OVCAR3 (cell line): ENCODE results near the gene RASSF9.

GRCh38 chr12:79685025-79685464 is 5.7 kb downstream of the PAWR start:
- RRBS, result no CpG with 5 or more reads among the region's 1 CpG

GRCh38 chr12:79818893-79819394 is 116.0 kb downstream of the PPP1R12A start:
- RRBS, result no CpG with 5 or more reads among the region's 4 CpGs

GRCh38 chr12:79897586-79898251 is 37.2 kb downstream of the PPP1R12A start:
- RRBS, result no CpG with 5 or more reads among the region's 7 CpGs

GRCh38 chr12:80445075-80445663 is 1.1 kb downstream of the PTPRQ start:
- RRBS, result no CpG with 5 or more reads among the region's 5 CpGs

GRCh38 chr12:80878353-80878750 is 59.4 kb downstream of the LIN7A start:
- RRBS, result no CpG with 5 or more reads among the region's 7 CpGs

- RRBS, result no CpG with 5 or more reads among the region's 9 CpGs
Measured at GRCh38 chr12:82351113-82352193, 6.7 kb downstream of the CCDC59 start.

DNA sequence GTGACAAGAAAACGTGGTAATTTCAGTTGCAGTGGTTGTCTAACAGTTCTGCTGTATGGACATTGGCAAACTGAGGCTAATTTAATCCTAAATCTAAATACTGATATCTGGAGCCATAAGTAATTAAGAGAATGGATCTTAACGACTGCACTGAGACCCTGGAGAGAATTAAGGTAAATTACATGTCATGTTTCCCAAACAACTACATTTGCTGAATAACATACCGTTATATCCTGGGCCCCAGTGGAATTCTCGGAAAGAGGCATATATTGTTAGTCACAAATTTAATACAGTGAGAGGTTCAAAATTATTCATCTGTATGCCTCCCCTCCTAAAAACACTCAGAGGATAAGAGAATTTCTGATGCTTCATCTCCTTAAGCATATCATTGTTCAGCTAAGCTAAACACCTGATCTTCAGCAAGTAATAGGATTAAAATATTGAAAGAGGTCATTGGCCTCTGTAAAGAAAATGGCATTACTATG is 970.4 kb downstream of the TMTC2 start:
- RRBS, result no CpG with 5 or more reads among the region's 4 CpGs

DNA sequence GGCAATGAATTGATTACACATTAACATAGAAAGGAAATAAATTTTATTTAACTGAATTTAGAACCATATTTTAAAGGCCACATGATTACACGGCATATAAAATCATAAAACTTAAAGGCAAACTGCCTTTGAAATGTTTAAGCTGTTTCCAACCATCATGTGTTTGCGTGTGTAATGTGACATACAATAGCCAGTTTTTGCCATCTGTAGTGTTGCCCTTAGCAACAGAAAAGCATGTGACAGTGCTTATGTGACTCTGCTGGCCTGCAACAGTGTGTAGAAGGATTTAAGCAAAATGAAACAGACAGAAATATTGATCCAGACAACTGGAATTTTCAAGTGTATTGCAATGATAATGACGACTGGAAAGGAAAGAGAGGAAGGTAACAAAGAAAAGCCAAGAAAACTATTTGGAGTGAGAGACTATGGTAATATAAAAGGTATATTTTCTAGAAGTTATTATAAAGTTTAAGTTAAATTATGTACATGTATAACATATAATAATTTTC is 49.5 kb downstream of the TSPAN19 start:
- RRBS, result no CpG with 5 or more reads among the region's 3 CpGs

GRCh38 chr12:85278366-85278697 is 1.7 kb upstream of the ALX1 start:
- RRBS, result 93% methylated on average over 11 of the region's 19 CpGs

DNA sequence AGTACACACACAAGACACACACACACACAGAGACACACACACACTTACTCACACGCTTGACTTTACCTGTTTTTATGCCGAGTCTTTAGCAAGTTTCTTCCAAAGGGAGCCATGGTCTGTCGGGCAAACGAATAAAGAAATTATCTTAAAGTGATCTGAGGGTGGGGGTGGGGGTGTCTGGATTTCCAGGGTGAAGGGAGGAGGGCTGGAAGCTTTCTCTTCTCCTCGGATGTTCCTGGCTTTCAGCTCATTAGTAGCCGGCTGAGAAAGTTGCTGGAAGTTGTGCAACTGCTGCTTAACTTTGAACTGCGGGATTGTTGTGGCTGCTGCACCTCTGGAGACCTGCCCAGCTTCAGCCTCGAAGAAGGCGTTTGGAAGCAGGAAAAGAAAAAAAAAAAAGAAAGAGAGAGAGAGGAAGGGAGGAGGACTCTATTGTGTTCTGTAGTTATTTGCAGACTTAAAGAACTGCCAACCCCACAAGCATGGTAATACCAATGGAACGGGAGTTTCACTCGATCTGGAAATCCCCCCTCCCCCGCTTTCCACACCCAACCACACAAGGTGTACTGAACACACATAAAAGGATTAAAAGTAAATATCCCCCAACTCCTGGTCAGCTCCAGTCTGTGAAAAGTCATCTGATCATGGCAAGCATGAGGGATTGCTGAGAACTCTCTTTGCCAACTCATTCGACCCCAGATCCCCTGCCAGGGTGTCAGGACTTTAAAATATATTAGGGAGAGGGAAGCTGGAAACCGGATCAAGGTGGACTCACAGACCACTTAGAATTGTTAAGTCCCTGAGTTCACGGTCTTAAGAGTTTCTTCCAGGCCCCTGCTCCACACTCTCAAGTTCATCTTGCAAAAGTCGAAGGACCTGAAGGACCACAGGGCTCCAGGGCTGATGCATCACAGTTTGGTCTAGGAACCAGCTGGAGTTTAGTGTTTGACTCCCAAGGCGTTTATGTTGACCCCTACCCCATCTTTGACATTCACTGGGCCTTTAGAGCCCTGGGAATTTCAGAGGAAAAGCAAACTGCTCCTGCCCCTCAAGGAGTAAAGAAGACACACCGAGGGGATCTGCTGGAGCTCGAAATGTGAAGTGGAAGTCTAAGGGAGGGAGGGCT is at the start of gene RASSF9:
TSS of gene RASSF9 (minus strand) at position 321 of the 1,126 bp plus-strand sequence.
- RRBS, result no CpG with 5 or more reads among the region's 19 CpGs

DNA sequence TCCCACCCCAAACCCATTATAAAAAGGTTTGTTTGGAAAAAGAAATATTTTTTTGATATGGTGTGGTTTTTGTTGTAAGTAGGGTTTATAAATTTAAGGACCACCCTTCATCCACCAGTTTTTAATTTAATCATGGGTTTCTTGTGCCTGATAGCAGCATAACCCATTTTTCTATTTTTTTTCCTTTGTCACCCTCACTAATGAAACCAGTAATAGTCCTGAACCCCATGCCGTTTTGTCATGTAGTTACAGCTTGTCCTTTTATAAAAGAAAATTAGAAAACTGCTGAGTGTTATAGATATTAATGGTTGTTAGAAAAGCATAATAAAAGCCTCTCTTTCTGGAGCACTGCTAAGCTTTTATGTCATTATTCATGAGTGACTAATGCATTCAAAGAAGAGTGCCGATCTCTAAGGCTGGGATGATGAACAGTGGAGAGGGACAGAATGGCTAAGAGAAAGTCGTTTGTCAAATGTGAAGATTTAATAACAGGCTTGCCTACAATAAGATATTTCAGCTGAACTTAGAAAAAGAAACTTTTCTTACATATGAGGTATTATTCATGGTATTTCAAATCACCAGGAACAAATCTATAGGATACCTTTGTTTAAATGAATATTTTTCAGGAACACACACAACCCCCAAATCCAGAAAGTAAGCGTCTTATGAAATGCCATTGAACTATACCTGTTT is 121.7 kb downstream of the MGAT4C start:
- RRBS, result no CpG with 5 or more reads among the region's 4 CpGs

DNA sequence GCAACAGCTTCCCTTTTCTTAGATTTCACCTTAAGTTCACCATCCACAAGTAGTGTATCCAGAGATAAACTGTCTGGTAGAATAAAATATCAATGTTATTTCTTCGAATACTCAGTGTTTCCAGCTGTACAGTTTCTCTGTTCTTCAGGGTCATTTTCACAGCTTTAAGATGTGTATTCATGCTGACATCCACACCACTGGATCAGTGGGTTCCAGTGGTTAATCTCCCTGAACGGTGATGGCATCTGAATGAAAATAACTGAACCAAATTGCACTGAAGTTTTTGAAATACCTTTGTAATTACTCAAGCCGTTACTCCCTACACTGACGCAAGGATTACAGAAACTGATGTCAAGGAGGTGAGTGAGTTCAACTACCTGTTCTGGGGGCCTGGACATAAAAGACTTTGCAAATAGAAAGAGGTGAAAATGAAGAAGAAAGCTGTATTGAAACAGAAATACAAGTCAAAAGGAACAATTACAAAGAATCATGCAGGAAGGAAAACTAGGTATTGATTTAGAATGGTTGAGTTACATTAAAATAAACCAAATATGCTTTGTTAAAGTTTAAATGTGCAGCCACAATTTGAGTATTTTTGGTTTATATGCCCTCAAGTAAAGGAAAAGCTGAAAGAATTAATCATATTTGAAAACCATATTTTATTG is 208.3 kb downstream of the C12orf50 start:
- RRBS, result no CpG with 5 or more reads among the region's 4 CpGs

- RRBS, result no CpG with 5 or more reads among the region's 6 CpGs
Measured at GRCh38 chr12:88419051-88419415, 161.2 kb downstream of the KITLG start.

DNA sequence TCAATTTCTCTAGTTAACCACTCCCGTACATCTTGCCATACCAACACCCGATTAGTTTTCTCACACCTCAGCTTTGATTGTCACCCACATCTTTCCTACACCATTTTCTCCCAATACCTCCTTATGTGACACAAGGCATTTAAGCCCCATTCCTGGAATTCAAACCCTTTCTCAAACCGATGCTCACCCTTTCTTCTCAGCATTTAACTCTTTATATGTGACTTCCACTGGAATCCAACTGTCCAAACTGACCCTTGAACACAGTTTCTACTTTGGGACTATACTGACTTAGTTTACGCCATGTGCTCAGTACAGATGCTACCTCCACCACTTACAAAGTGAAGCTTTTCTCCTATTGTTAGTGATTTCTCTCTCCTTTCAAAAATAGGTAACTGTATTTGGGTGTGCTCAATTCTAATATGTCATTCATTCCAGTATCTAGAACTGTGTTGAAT is 80.4 kb downstream of the KITLG start:
- RRBS, result no CpG with 5 or more reads among the region's 4 CpGs

GRCh38 chr12:89339314-89340000 is 12.8 kb downstream of the DUSP6 start:
- RRBS, result no CpG with 5 or more reads among the region's 10 CpGs

DNA sequence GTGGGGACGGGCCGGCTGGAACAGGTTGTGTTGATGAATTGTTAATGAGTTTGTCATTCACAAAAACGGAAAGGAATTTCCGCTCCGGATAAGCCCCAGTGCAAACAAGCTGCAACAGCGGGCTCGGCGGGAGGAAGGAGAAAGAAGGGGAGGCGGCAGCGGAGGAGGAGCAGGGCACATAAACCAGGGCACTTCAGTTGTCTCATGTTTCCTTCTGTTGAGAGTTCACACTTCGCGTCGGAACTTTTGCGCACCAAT is 203 bp upstream of the DUSP6 start:
- RRBS, result 5% methylated on average over 2 of the region's 14 CpGs

DNA sequence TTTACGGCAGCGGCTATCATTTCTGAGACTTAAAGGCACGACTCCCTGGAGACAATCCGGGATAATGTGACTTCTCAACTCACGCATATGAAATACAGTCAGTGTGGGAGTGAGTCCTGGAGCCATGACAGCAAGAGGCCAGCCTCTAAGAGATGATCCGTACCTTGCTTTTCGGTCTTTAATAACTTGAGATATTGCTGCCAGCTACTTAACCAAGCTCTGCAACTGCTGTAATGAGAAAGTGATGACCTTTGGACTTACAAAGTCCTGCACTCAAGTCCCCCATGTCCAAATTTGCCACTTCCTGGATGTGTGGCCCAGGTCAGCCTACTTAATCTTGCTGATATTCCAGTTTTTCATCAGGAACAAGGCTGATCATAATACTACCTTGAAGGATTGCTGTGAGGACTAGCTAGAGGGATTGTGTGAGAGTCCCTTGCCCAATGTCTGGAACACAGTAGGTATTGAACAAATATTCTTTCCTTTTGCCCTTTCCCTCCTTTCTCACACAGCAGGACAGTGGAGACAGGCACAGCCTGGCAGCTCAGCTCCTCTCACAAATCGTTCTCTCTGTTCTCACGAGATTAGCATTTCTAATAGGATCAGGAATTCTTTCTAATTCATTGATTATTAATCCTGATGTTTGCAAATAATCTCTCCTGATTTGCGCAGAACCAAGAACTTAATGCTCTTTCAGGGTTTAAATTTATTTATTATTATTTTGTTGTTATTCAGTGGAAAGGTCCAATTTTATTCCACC is 33.9 kb upstream of the DUSP6 start:
- RRBS, result no CpG with 5 or more reads among the region's 10 CpGs

- RRBS, result no CpG with 5 or more reads among the region's 12 CpGs
Measured at GRCh38 chr12:89451672-89452544, 72.7 kb downstream of the GALNT4 start.

DNA sequence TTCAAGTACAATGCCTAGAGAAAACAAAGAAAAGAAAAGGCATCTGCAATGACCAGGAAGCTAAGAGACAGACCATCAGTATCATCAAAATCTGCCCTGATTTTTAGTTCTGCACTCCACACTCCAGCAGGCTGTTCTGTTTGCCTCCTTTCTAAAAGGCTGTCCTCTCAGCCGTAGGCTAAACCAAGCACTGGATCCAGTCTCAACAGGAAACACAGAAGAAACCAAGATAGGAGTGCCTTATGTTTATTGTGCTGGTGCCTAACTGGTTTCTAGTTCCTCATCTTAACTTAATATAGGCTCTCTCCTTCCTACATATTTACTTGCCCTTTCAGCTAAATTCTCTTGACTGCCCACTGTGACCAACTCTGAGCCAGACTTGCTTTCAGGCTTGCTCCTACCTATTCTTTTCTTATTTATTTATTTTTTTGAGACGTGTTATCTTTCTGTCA is 30.9 kb downstream of the GALNT4 start:
- RRBS, result no CpG with 5 or more reads among the region's 2 CpGs